ENCODE measurements around the gene BBOX1.

GRCh38 chr11:19953113-19953809, 207.0 kb downstream of the DBX1 start:
- PRO-cap: no peak

DNA sequence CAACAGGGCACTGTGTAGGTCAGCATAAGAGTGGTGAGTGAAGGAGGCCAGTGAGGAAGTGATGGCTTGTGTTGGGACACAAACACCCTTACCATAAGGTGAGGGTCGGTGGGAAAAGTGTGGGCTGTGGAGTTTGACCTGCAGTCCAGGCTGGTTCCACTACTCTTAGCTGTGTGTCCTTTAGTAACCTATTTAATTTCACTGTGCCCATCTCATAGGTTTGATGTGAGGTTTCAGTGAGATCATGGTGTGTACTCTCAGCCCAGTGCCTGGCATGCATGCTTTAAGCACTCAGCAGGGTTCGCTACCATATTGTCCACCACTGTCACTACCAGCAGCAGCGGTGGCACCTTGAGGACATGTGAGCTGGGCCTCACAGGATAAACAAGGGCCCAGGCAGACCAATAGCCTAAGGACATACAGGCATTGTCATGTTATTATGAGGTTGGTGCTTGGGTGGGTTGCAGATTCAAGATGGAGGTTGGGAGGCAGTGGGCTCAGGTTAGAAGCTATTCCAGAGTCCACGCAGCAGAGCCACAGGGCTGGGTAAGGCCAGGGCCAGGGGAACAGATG, 201.8 kb downstream of the DBX1 start:
- PRO-cap: no peak

DNA sequence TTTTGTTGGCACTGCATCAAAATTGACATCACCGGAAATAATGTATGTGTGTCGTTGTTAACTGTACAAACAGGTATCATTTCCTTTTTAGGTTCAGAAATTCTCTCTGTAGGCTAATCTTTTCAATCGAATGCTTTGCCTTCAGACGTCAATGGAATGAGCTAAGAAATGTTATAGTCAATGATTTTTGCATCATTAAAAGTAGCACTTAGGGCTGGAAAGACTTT, 137.9 kb downstream of the DBX1 start:
- PRO-cap: no peak

DNA sequence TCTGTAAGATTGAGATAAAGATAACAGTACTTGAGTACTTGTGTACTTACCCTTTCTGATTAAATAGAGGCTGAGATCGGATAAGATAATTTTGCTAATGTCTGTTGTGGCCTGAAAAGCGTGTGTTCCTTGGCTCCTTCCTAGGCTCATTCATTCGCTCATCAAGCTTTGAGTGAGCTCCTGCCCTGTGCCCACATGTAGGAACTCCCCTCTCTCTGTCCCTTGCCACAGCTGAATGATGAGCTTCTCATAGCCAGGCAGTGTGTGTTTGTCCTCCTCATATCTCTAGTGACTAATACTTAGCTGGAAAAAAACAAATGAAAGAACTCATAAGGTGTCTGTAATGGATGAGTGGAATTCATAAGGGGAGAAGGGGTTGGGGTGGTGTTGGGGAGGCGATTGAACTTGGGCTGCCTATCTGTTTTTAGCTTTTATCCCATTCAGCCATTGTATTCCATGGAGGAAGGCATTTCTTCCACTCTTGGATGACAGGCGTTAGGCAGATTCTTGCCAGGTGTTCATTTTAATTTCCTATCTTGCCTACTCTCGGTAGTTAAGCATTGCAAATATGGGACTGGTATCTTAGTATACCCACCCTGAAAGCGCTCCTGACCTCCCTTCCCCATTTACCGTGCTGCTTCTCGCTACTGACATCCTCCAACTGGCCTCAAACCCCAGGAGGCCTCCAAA, 117.9 kb downstream of the DBX1 start:
- PRO-cap: no peak

DNA sequence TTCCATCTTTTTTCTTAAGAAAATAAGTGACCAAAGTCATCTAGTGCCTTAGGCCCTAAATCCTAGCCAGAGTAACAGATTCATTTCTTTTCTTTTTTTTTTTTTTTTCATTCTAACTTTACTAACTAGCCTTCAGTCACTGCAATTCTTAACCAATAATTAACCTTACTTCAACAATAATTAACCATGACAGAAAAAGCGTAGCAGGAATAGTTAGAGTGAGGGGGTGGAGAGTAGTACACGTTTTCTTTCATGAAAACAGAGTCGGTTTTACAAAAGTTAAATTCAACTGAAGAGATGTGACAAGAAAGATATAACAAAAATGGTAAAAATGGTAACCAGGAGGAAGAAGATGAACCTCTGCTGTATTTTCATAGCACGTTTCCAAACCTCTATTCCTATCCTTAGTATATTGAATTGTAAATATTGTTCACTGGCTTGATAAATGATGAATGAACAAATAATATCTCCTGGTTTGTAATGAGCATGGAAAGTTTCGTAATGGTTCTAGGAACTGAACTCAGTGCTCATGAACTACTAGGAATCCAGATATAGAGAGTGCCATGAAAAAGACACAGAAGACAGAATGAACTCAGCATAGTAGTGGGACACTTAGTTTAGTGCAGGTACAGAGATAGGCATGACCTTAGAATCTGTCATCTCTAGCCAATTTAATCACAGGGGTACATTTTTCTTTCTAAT, 116.5 kb upstream of the ANO5 start:
- PRO-cap: no peak

GRCh38 chr11:22624589-22624913, 1.1 kb downstream of the FANCF start:
- PRO-cap: no peak

GRCh38 chr11:24739643-24740064, 242.8 kb downstream of the LUZP2 start:
- PRO-cap: no peak

DNA sequence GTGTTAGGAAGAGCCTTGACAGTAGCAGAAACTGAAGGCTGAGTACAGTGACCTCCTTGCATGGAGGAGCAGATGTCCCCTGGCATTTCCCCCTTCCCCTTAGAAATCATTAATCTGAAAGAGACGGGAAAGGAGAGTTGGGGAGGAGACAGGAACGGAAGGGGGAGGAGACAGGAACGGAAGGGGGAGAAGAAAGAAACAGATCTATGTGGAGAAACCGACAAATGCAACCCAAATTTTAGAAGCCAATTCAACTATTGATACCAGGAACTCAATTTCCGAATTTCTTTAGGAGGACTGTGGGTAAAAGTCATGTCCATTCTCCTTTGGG, 17.9 kb downstream of the ANO3 start:
- PRO-cap: no peak

DNA sequence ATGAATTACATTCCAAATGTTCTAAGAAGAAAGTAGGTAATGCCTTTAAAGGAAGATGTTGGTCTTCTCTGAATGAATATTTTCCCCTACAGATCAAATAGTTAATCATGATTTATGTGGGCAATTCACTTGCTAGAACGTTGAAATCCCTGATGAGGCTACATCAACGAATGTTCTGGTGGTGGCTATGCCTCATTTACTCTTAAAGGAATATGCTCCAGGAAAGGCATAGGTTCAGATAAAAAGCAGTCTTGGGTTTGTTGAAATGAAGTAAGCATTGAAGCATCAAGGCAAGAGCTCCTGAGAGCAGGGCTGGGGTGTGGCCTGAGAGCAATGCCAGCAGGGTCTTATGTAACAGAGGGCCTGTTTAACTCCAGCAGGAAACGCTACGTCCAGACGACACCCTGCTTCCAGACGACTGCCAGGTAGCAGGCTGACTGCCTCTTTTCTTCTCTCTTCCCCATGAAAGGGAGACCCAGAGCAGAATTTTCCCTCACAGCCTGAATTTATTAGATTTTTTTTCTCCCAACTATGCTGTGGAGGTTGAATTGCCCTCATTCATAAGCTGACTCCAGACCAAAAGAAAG, 127.1 kb upstream of the SLC5A12 start:
- PRO-cap: no peak

- PRO-cap: no peak
These were observed 29.1 kb upstream of the FIBIN start for GRCh38 chr11:26964790-26965222.

- PRO-cap: no peak
These were observed at the start of gene BBOX1 for GRCh38 chr11:27040193-27041162. Gene BBOX1, plus strand, starts transcription at chr11:27040815.

GRCh38 chr11:27055109-27055707, 14.6 kb downstream of the BBOX1 start:
- PRO-cap: no peak

GRCh38 chr11:27094286-27094521, 53.6 kb downstream of the BBOX1 start:
- PRO-cap: no peak

DNA sequence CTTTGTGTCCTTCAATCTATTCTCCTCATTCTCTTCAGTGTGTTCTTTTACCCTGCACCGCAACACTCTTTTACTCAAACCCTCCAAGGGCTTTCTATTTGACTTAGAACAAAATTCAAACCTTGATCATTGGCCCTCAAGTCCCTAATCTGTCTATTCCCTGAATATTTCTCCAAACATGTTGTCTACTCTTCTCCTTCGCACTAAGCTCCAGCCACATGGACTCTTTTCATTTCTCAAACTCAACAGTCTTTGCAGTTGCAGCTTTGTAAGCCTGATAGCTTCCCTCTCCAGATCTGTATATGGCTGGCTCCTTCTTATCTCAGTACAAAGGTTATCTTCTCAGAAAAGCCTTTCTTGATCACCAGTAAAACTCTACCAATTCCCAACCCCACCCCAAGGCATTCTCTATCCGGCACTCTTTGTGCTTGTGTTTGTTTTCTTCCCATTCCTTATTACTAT, 147.3 kb downstream of the BBOX1 start:
- PRO-cap: unidirectional peak, minus-strand start at position 298 of the sequence

GRCh38 chr11:27201783-27202459, 161.1 kb downstream of the CCDC34 start:
- PRO-cap: bidirectional peak, plus-strand start at chr11:27202245, minus-strand start at chr11:27202042

DNA sequence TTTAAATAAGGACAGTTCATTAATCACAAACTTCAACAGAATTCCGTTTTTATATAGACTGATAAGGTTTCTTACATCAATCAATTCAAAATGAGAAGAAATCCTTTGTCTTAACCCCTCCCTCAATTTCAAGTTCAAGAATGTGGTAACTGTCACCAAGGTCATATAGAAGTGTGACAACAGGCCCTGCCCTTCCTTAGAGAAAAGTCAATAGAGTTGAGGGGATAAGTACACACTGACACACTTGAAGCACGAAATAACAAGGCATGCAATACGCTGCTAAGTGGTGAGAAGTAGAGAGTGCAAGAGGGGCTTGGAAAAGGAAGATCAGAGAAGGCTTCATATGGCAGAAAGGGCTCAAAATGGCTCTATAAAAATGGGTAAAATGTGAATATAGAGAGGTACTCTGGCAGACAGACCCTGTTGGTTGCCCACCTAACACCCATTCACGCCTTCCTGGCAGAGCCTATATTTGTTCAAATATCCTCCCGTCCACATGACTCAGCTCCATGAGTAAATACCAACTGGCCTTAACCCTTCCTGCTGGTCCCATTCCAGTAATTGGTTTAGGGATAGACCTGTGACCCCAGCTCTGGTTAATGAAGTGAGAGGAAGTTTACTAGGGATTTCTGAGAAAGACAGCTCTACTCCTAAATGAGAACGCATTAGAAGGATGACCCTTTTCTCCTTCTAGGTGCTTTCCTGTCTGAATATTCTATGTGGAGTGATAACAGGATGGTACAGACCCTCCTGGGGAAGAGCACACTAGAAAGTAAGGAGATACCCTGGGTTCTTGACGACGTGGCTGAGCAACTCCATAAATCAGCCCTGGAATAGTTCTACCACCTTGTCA, 38.9 kb upstream of the CCDC34 start:
- PRO-cap: no peak

GRCh38 chr11:27718848-27719609, 18.8 kb upstream of the BDNF start:
- PRO-cap: no peak

DNA sequence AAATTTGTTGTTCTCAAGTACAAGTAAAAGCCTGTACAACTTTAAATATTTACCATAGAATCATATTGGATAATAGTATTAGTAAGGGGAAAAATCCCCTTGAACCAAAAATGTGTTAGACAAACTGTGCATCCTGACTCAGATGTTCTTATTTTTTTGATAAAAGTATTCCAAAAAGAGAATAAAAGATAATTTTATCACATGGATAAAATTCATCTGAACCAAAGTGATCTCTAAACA, 724.4 kb downstream of the METTL15 start:
- PRO-cap: unidirectional peak, minus-strand start at position 111 of the sequence

GRCh38 chr11:29159885-29160433, 856.9 kb downstream of the KCNA4 start:
- PRO-cap: no peak

DNA sequence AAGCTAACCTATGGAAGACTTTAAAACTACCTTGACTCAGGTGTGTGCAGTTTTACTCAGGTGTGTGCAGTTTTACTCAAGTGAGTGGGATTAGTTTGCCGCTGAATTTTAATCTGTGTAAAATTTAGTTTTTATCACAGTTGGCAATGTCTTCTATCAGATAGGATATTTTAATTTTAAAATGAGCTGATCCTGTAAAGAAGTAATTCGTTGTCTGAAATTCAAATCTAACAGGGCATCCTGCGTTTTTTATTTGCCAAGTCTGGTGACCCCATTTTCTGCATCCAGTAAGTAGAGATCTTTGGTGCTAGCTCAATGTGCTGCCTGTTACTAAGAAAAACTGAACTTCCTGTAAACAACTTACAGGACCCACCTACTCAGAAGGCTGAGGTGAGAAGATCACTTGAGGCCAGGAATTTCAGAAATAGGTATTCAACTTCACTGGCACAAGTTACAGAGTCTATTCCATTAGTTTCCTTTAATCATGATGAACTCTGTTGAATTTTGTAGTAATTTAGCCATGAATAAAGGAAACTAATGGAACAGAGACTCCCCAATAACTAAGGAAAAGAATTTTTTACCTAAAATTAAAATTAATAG, 4.0 kb downstream of the ARL14EP start:
- PRO-cap: no peak